ENCODE measurements around a stretch of chr12.

- PRO-cap, 3 experiments = no peak in any of the 3 experiments
- RAMPAGE, long total RNA, 4 experiments = no peak in any of the 4 experiments
- RRBS = no CpG with 5 or more reads among the region's 3 CpGs
Observed at GRCh38 chr12:2431618-2432313, 363.0 kb upstream of the FKBP4 start.

DNA sequence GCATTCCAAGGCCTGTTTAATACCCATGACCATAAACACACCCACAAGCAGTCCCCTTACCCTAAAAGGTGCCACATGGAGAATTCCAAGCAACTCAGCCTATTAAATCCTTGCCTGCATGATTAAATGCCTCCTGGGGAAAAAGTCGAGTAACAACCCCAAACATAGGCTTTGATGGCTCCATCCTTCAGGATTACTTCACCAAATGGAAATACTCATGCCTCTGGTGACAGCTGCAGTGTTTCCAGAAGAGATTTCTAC, 269.3 kb upstream of the FKBP4 start:
- PRO-cap, 3 experiments = no peak in any of the 3 experiments
- RAMPAGE, long total RNA, 4 experiments = no peak in any of the 4 experiments
- RRBS = no CpG with 5 or more reads among the region's 1 CpG

- PRO-cap, 3 experiments = peak in 1 of 3 experiments; most common plus-strand start chr12:3097258 (in 1); most common minus-strand start chr12:3097147 (in 1)
- RAMPAGE, long total RNA, 4 experiments = no peak in any of the 4 experiments
- RRBS = 67% methylated on average over 4 of the region's 23 CpGs
Observed at GRCh38 chr12:3096899-3098344, 20.2 kb downstream of the TSPAN9 start.

- PRO-cap, 3 experiments = no peak in any of the 3 experiments
- RAMPAGE, long total RNA, 4 experiments = no peak in any of the 4 experiments
- RRBS = 17% methylated on average over 1 of the region's 6 CpGs
Observed at GRCh38 chr12:3133103-3133311, 55.8 kb downstream of the TSPAN9 start.

- PRO-cap, 3 experiments = no peak in any of the 3 experiments
- RAMPAGE, long total RNA, 4 experiments = no peak in any of the 4 experiments
- RRBS = no CpG with 5 or more reads among the region's 6 CpGs
Observed at GRCh38 chr12:3235442-3236047, 158.4 kb downstream of the TSPAN9 start.

GRCh38 chr12:3242143-3242894, 165.1 kb downstream of the TSPAN9 start:
- PRO-cap, 3 experiments = no peak in any of the 3 experiments
- RAMPAGE, long total RNA, 4 experiments = no peak in any of the 4 experiments
- RRBS = no CpG with 5 or more reads among the region's 11 CpGs

DNA sequence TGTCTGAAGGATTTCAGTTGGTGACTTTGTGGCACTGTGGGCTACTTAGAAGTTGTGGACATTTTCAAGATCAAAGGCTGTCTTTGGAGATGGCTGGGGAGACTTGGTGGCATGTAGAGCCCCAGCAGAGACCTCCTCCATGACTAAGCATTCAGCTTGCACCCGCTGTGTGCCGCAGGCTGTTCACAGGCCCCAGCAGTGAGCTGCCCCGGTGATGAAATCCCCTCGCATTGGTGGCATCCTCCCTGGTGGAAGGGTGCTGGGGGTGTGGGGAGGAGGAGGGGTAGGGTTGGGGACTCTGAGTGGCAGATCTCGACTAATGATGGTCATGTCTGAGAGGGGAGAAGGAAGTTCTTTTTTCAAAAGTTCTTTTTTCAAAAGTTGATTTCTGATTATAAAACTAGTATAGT, 173.9 kb downstream of the TSPAN9 start:
- PRO-cap, 3 experiments = no peak in any of the 3 experiments
- RAMPAGE, long total RNA, 4 experiments = no peak in any of the 4 experiments
- RRBS = no CpG with 5 or more reads among the region's 5 CpGs

- PRO-cap, 3 experiments = no peak in any of the 3 experiments
- RAMPAGE, long total RNA, 4 experiments = no peak in any of the 4 experiments
- RRBS = no CpG with 5 or more reads among the region's 4 CpGs
Observed at GRCh38 chr12:3315538-3315796, 175.5 kb upstream of the PRMT8 start.

DNA sequence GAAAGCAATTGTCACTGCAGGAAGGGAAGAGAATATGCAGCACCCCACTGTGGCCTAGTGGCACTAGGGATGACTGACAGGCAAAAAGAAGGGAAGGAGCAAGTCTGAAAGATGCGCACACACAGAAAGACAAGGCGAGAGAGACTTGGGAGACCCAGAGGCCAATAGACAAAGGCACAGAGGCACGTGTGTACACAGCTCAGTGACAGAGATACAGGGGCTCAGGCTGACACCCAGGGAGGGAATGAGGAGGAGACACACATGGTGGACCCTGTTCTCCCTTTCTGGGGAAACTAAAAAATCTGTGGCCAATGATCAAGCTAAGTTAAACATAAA, 78.8 kb downstream of the CRACR2A start:
- PRO-cap, 3 experiments = no peak in any of the 3 experiments
- RAMPAGE, long total RNA, 4 experiments = no peak in any of the 4 experiments
- RRBS = no CpG with 5 or more reads among the region's 3 CpGs

GRCh38 chr12:3704618-3705244, 48.2 kb downstream of the CRACR2A start:
- PRO-cap, 3 experiments = no peak in any of the 3 experiments
- RAMPAGE, long total RNA, 4 experiments = no peak in any of the 4 experiments
- RRBS = no CpG with 5 or more reads among the region's 3 CpGs

- PRO-cap, 3 experiments = no peak in any of the 3 experiments
- RAMPAGE, long total RNA, 4 experiments = no peak in any of the 4 experiments
- RRBS = no CpG with 5 or more reads among the region's 17 CpGs
Observed at GRCh38 chr12:3872253-3873031, 757 bp downstream of the PARP11 start.

GRCh38 chr12:4025471-4026180, 152.4 kb upstream of the PARP11 start:
- PRO-cap, 3 experiments = peak in 2 of 3 experiments; most common plus-strand start chr12:4025768 (in 2); most common minus-strand start chr12:4025745 (in 1)
- RAMPAGE, long total RNA, 4 experiments = no peak in any of the 4 experiments
- RRBS = no CpG with 5 or more reads among the region's 17 CpGs

- PRO-cap, 3 experiments = peak in 3 of 3 experiments; most common plus-strand start chr12:4031540 (in 3); most common minus-strand start chr12:4031341 (in 2)
- RAMPAGE, long total RNA, 4 experiments = start-site peak on the plus strand in 1 of 4 experiments, at chr12:4031476-4031493 at its widest, 6 reads per replicate
- RRBS = 4% methylated on average over 42 of the region's 92 CpGs
Observed at GRCh38 chr12:4030805-4031905, 158.0 kb upstream of the PARP11 start.

DNA sequence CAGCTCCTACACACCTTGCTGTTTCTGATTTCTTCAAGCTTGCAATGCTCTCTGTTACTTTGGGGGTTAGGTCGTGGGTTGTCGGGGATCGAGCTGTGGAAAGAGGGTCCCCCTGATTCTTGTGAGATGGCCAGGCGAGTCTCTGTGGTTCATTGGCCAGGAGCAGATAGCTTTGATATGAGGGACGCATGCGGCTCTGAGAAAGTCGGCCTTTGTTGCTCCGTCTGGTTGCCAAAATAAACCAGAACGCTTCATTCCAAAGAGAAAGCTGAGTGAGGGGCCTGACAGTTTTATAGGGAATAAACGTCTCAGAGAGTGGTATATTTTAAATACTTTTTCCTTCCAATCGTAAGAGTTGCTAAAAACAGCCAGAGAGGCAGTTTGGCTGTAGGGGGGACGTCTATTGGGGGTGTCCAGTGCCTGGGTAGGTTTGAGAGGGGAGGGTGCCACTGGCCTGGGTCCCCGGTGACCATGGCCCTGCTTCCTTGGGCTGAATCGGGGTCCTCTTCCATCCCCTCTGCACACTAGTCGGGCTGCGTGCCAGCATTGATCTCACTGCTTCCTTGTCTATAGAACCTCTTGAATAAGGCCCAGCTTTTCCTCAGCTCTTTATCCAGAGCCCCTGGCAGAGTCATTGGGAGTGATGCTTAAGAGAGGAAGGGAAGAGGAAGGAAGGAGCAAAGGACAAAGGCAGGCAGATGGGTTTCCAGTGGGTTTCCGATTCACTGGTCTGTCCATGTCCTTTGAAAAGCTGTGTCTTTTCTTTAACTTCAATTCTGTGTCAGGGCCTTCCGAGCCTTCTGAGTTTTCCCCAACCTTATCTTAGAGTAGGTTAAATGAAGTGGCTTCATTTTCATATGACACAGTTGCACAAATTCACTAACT, 19.1 kb downstream of the CCND2 start:
- PRO-cap, 3 experiments = no peak in any of the 3 experiments
- RAMPAGE, long total RNA, 4 experiments = no peak in any of the 4 experiments
- RRBS = no CpG with 5 or more reads among the region's 18 CpGs

DNA sequence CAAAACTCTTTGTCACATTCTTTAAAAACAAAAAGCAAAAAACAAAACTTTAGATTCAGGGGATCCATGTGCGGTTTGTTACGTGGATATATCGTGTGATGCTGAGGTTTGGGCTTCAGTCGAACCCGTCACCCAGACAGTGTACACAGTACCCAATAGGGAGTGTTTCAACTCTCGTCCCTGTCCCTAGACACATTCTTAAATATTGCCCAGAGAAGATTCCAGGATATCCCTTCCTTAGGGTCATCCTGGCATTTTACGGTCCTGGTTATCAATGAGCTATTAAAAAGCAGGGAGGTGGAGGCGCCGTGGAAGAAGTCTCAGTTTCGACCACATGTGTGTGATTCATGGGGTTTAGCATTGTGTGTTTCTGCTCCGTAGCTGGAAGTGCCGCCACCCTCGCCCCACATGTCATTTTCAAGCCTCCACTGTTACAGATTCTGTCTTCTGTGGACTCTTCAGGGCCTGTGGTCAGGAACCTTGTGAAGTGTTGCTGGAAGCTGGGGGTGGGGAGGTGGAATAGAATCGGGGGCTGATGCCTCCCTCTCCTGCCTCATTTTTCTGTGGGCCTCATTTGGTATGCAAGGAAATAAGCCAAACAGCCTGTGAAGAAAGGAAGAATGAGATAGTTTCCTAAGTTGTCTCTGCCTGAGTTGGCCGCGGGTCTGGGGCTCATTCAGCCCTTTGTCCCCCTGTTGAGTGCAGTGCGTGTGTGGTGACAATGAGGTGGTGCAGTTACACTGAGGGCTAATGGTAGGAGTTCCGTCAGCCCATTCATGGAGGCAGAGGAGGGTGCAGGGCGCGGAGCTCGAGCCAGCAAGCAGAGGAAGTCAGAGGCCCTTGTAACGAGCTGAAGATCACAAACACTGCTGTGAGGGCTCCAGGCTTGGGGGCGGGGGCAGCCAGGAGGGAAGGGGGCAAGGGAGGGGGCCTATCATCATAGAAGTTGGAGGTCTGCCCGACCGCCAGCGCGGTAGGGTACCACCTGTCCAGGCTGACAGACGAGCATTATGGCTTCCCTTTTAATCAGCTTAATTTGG, 20.1 kb downstream of the CCND2 start:
- PRO-cap, 3 experiments = no peak in any of the 3 experiments
- RAMPAGE, long total RNA, 4 experiments = no peak in any of the 4 experiments
- RRBS = no CpG with 5 or more reads among the region's 28 CpGs

DNA sequence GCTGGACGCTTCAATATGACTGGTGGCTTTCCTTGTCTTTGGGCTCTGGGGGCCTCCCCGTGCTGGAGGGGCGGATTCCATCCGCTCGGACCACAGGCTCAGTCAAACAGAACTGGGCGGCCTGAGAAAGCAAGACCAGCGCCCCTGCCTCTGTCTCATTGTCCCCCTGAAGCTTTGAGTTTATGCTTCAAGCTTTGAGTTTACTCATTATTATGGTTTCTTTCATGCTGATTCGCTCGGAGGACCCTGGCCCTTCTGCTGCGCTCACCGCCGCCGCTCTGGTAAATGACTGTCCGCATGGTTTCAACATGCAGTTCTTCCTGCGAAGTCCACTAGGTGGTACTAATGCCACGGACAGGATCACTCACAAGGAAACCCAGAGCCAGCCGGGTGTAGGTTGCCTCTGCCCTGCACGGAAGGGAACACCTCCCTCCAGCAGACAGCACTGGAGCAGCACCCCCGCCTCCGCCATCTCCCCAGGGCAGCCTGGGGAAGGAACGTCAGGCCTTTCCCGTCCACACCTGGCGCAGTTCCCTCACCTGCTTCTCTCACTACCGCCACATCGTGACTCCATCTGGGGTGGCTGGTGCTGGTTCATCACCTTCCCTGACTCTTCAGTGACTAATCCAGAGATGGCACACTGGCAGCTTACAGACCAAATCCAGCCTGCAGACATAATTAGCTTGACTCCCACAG, 13.2 kb upstream of the TIGAR start:
- PRO-cap, 3 experiments = no peak in any of the 3 experiments
- RAMPAGE, long total RNA, 4 experiments = no peak in any of the 4 experiments
- RRBS = no CpG with 5 or more reads among the region's 25 CpGs

GRCh38 chr12:4450470-4451060, 5.0 kb upstream of the FGF6 start:
- PRO-cap, 3 experiments = no peak in any of the 3 experiments
- RAMPAGE, long total RNA, 4 experiments = no peak in any of the 4 experiments
- RRBS = no CpG with 5 or more reads among the region's 10 CpGs

DNA sequence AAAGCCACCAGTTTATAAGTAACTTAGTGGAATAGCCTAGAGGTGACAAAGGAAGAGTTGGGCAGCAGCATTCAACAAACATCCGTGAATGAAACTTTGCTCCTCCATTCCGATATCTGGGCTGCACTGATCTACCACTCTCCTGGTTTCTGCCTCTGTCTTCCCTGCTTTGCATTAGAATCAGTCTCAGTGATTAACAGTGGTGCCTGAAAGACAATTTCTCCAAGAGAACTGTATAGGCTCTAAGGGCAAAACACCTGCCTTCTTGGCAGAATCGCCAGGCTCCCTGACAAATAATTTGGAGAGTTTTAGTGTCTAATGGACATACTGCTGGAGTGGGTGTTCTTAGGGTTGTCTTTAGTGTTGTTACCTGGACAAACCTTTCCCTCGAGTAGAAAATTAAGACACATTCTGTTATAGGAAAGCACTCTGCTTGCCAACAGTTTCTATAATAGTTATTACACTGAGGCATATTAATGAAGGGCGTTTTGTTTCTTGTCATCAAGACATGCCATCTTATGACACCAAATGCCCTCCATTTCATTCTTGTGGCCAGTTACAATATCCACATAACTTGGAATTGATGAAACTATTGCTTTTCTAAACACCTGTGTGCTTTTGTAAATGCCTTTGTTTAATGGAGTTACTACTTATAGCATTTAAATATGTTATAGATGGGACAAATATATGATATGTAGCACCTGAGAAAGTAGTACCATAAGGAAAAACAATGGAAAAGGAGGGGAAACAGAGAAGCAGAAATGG, 42.8 kb upstream of the FGF6 start:
- PRO-cap, 3 experiments = no peak in any of the 3 experiments
- RAMPAGE, long total RNA, 4 experiments = no peak in any of the 4 experiments
- RRBS = no CpG with 5 or more reads among the region's 5 CpGs

- PRO-cap, 3 experiments = peak in 1 of 3 experiments; most common minus-strand start chr12:4974506 (in 1)
- RAMPAGE, long total RNA, 4 experiments = no peak in any of the 4 experiments
- RRBS = no CpG with 5 or more reads among the region's 3 CpGs
Observed at GRCh38 chr12:4974331-4974681, 64.6 kb downstream of the KCNA1 start.

- PRO-cap, 3 experiments = no peak in any of the 3 experiments
- RAMPAGE, long total RNA, 4 experiments = no peak in any of the 4 experiments
- RRBS = no CpG with 5 or more reads among the region's 8 CpGs
Observed at GRCh38 chr12:5076581-5077105, 33.0 kb downstream of the KCNA5 start.

Measured in adrenal gland (tissue), 7 donors.